Fibroblast of the aortic adventitia (primary cell): ENCODE measurements around a stretch of chr4.

- CAGE, long polyA plus RNA = no peak
Observed at GRCh38 chr4:186725789-186726435, 2.3 kb upstream of the FAT1 start.

- CAGE, long polyA plus RNA = no peak
Observed at GRCh38 chr4:186728643-186729263, 5.1 kb upstream of the FAT1 start.

DNA sequence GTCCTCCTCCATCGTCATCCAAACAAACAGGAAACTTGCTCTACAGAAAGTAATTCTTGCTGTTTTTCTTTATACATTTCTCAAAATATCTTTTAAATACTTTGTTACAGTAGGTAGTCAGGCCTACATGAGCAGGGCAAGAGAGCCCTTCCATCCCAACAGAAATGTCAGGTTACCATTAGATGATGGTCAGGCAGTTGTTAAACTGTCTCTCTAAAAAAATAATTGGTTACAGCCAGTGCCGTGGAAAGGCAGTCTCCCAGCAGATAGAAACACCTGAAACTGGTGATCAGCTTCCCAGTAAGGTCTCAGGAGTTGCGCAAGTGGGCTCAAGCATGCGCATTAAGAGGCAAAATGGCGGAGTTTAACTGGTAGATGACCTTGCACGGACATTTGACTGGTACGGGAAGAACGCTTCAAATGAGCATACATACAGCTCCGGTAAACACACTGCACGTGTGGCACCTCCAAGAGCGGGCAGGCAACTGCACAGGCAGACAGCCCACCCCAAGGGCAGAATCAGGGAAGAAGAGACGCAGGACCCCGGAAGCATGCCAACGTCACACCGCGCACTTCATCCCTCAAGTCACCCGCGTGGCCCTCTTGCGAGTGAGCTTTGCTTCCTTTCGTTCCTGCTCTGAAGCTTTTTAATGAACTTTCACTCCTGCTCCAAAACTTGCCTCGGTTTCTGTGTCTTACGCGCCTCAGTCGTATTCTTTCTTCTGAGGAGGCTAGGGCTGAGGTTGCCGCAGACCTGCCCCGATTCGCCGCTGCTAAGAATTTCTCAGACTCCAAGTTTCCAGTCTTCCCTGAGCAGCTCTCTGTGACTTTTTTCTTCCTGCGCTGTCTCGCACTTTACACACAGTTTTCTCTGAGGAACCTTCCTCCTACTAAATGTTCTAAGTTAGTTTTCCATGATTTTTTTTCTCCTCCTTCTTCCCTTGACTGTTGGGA, 180.8 kb upstream of the ZFP42 start:
- CAGE, long polyA plus RNA = no peak

DNA sequence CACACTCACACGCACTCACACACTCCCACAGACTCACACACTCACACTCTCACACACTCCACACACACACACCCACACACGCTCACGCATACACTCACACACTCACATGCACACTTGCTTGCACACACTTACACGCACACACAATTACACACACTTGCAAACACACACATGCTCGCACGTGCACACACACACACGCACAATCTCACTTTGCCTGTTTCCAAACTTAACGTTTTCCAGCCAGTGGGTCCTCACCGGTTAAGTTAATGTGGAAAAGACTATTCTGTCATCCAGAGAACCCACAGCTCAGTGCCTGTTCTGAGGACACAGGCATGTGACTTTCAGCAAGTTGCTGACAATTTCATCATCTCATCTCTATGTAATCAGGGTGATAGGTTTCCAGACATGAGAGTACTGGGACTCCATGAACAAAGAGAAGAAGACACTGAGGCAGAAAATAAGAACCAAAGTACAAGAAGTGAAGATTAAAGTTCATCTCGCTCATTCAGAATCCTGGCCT, 153.3 kb upstream of the FRG1 start:
- CAGE, long polyA plus RNA = no peak

DNA sequence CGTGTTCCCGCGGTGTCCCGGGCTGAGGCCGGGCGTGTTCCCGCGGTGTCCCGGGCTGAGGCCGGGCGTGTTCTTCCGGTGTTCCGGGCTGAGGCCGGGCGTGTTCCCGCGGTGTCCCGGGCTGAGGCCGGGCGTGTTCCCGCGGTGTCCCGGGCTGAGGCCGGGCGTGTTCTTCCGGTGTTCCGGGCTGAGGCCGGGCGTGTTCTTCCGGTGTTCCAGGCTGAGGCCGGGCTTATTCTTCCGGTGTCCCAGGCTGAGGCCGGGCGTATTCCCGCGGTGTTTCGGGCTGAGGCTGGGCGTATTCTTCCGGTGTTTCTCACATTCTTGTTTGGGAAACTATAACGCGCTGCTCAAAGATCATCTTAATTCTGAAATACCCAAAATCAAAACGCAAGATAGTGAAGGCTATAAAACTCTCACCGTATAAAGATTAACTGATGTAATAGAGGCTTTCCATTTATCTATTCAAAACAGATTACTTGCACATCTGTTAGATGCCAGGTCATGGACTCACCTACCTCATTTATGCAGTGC, 129.9 kb upstream of the FRG1 start:
- CAGE, long polyA plus RNA = no peak

DNA sequence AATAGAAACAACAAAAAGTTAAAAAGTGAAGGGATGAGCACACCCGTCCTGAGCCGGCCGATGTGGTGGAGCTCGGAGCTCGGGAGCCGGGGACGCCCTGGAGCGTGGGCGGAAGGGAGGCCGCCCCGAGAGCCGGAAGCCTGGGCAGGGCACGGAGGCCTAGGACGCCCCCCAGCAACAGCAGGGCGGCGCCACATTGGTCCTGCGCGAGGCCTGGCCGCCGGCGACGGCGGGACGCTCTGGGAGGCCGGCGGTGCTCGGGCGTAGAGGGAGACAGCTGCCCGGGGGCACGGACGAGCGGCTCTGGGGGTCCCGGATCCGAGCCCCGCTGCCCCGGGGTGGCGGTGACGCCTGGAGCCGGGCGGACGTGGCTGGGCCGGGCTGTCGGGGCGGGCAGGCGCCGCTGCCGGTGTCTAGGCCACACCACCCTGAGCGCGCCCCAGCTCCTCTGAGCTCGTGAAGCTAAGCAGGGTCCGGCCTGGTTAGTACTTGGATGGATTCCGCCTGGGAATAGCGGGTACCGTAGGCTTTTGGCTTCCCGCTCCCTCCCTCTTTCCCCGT, 12.2 kb downstream of the FRG2 start:
- CAGE, long polyA plus RNA = no peak